RPMI7951 (cell line): ENCODE measurements around a stretch of chr15.

- RAMPAGE, long total RNA: no peak
Measured at GRCh38 chr15:99706456-99706996, 26.7 kb downstream of the LYSMD4 start.

GRCh38 chr15:99717952-99718818, 15.1 kb downstream of the LYSMD4 start:
- RAMPAGE, long total RNA: no peak

DNA sequence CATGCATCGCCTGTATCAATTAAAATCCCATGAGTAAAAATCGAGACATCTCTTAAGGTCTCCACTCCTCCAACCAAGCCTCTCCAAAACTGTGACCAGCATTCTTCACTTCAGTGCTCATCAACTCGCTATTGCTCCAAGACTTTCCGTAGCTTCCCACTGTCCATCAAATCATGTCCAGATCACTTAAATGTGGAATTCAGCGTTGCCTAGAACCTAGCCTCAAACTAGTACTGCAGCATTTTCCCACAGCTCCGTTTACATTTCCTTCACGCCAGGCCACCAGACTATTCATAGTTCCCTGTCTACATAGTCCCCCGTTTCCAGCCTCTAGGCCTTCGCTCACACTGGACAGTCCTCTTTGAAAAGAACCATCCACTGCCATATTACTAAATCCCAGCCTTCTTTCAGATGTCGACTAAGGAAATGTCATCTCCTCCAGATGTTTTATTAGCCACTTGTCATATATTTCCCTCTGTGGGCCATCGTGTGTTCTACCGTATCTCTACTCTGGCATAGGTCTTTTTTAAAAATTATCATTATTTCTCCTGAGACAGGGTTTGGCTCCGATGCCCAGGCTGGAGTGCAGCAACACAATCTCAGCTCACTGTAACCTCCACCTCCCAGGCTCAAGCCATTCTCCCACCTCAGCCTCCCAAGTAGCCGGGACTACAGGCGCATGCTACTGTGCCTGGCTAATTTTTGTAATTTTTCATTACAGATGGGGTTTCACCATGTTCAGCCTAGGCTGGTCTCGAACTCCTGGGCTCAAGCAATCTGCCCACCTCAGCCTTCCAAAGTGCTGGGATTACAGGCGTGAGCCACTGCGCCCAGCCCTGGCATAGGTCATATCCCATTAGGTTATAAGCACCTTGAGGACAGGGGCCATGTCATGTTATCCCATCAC, 9.3 kb downstream of the LYSMD4 start:
- RAMPAGE, long total RNA: no peak

DNA sequence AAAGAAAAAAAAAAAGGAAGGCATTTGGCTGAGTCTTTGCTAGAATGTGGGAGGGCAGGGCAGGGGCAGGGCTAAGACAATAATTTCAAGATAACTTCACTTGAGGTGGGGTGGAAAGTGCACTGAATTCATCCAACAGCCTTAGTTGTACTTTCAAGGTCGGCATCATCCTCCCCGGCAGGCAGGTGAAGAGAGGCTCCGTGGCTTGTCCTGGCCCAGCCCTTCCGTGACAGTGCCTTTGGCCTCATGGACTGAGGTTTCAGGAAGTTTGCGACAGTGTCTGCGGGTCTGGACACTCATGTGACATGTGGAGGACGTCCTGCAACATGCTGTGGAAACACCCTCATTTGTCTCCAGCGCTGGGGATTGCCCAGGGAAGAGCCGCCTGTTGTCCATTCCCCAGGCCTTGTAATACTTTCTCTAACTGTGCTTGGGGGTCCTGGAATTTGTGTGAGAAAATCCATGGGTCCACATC, 182.7 kb upstream of the LYSMD4 start:
- RAMPAGE, long total RNA: no peak

- RAMPAGE, long total RNA: no peak
Measured at GRCh38 chr15:99928425-99928945, 195.2 kb upstream of the LYSMD4 start.

- RAMPAGE, long total RNA: no peak
Measured at GRCh38 chr15:100247248-100247636, 94.5 kb downstream of the ADAMTS17 start.

- RAMPAGE, long total RNA: no peak
Measured at GRCh38 chr15:100544541-100544943, 15.8 kb upstream of the CERS3 start.

GRCh38 chr15:101023916-101024599, 104.9 kb downstream of the LRRK1 start:
- RAMPAGE, long total RNA: no peak

DNA sequence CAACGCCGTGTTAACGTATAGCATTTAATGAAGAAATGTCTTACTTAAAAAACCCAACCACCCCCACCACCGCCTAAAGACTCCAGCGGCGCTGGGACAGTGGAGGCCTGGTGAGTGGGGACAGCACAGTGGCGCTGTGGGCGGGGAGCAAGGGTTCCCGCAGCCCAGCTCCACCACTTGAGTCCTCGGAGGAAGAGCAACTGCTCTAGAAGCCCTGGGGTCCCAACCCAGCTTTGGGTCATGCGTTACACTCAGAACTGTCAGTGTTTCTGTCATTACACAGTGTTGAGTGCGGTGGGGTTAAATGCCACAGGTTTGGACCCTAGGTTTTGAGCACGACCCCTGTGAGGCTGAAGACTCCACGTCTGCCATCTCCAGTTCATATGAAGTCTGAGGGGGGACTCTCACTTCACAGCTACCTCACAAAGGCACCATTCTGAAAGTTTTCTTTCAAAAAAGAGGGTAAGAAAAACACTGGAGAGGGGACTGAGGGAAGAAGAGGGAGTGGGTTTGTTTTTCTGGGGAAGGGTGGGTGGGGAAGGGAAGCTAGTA, 62.0 kb downstream of the CHSY1 start:
- RAMPAGE, long total RNA: no peak

GRCh38 chr15:101266808-101267211, 10.5 kb downstream of the SELENOS start:
- RAMPAGE, long total RNA: no peak

DNA sequence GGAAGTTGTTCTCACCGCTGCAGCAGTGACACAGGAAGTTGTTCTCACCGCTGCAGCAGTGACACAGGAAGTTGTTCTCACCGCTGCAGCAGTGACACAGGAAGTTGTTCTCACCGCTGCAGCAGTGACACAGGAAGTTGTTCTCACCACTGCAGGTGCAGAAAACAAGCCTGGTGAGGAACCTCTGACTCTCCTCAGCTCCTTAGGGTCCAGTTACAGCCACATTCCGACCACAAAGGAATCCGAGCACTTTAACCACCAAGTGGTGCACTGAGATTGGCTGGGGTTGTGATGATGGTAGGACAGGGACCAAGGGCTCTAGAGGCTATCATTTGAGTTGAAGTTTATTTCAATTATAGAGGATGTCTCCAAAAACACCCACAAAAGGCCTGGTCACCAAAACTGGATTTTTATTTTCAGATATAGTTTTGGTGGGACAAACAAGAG, 39.3 kb upstream of the SNRPA1 start:
- RAMPAGE, long total RNA: no peak

GRCh38 chr15:101357101-101357822, 62.2 kb upstream of the SNRPA1 start:
- RAMPAGE, long total RNA: no peak

GRCh38 chr15:101463158-101464010, 26.1 kb downstream of the PCSK6 start:
- RAMPAGE, long total RNA: no peak

DNA sequence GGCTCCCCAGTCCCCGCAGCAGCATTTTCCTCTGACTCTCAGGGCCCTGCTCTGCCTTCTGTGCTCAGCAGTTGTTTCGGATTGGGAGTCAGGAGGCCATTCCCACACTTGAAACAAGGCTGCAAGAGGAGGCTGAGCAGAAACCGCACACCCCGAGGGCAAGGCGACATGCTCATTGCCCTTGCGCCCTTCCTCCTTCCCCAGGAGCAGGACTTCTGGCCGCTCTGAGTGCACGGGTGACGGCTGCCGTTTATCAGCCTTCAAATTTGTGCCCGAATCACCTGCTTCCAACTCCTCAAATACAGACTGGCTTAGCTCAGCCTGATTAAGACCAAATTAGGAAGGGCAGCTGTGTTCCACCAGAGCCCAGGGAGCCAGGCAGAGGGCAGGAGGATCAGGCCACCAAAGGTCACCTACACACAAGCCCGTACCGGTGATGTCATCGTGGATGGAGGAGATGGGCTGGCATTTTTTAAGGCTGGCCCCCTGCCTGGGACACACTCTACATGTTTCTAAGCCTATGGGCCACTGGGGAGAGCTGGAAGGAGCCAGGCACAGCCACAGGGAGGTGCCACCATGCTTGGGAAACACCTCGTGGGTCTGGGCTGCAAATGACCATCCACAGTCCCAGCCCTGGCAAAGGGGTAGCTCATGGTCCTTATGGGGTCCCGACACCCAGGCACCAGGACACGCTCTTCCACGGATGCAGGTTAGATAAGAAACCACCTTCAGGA, 38.0 kb downstream of the TM2D3 start:
- RAMPAGE, long total RNA: no peak

- RAMPAGE, long total RNA: no peak
Measured at GRCh38 chr15:101661988-101662653, 9.9 kb upstream of the TM2D3 start.

DNA sequence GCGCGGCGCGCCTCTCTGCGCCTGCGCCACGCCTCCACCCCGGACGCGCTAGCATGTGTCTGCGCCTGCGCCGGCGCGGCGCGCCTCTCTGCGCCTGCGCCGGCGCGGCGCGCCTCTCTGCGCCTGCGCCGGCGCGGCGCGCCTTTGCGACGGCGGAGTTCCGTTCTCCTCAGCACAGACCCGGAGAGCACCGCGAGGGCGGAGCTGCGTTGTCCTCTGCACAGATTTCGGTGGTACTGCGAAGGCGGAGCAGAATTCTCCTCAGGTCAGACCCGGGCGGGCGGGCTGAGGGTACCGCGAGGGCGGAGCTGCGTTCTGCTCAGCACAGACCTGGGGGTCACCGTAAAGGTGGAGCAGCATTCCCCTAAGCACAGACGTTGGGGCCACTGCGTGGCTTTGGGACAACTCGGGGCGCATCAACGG, 168.1 kb downstream of the OR4F15 start:
- RAMPAGE, long total RNA: no peak